Zone of skin (tissue), 1 donor: ENCODE measurements around a stretch of chr22.

- RRBS = no CpG with 5 or more reads among the region's 6 CpGs
Measured at GRCh38 chr22:44493099-44493742, 4.8 kb downstream of the RTL6 start.

GRCh38 chr22:44519565-44520270 is 21.7 kb upstream of the RTL6 start:
- RRBS = no CpG with 5 or more reads among the region's 6 CpGs

GRCh38 chr22:44671019-44672244 is 30.6 kb upstream of the PRR5 start:
- RRBS = no CpG with 5 or more reads among the region's 15 CpGs

- RRBS = 54% methylated on average over 5 of the region's 11 CpGs
Measured at GRCh38 chr22:44698549-44698892, 3.5 kb upstream of the PRR5 start.

- RRBS = 0% methylated on average over 1 of the region's 27 CpGs
Measured at GRCh38 chr22:44710476-44711605, 8.8 kb downstream of the PRR5 start.

DNA sequence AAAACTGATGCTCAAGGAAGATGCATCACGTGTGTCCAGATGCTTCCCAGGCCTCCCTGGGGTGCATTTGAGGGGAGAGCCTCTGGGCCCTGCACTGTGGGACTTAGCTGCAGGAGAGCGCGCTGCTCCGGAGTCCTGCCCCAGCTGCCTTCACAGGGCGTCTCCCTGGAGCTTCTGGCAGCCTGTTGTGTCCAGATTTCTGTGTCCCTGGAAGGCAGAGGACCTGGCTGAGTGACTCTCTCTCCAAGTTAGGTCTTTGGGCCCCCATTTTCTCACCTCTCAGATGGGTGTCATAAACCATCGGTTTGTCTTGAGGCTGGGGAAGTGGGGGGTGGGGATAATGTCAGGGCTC is 3.1 kb downstream of the ARHGAP8 start:
- RRBS = no CpG with 5 or more reads among the region's 6 CpGs

GRCh38 chr22:44930212-44930673 is 79.6 kb downstream of the PHF21B start:
- RRBS = no CpG with 5 or more reads among the region's 5 CpGs

- RRBS = no CpG with 5 or more reads among the region's 16 CpGs
Measured at GRCh38 chr22:45172731-45173806, 9.3 kb downstream of the NUP50 start.

DNA sequence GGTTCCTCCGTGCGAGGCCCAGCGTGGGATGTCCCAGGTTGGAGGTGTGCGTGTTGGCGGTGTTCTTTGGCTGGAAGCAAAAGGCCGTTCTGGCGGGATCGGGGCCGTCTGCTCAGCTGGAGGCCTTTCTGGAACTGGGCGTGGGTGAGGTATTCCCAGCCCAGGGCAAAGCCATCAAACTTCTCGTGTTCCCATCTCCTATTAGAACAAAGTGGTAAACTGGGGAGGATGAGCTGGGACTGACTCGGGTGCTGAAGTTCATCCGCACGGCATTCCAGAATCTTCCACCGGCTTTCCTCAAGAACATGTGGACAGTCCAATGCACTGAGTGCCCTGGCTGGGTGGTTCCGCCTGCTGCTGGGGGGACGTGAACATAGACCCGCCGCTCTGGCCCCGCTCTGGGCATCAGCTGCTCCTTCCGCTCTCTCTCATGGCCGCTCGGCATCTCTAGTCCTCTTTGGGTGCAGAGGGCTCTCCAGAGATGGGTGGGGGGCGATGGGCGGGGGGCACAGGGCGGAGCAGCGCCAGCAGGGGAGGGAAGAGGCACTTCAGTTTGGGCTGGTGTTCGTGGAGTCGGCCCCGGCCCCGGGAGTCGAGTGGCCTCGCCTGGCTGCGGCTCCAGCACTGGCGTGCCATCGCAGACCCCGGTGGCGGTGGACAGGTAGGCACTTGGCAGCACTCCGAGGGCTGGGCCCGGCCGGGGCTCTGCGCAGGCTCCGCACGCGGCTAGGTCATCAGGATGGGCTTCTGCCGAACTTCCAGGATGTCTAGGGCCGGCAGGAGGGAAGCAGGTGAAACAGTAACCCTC is 32.9 kb downstream of the NUP50 start:
- RRBS = 93% methylated on average over 8 of the region's 47 CpGs

- RRBS = 10% methylated on average over 3 of the region's 26 CpGs
Measured at GRCh38 chr22:45235078-45235903, 5.4 kb downstream of the KIAA0930 start.

DNA sequence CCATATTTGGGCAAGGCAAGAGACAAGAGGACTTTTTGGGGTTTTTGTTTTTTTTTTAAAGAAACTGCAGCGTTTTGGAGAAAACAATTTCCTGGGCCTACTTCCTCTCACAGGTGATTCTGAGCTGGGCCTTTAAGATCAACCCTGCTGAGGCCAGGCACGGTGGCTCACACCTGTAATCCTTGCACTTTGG is 4.7 kb upstream of the UPK3A start:
- RRBS = no CpG with 5 or more reads among the region's 2 CpGs

DNA sequence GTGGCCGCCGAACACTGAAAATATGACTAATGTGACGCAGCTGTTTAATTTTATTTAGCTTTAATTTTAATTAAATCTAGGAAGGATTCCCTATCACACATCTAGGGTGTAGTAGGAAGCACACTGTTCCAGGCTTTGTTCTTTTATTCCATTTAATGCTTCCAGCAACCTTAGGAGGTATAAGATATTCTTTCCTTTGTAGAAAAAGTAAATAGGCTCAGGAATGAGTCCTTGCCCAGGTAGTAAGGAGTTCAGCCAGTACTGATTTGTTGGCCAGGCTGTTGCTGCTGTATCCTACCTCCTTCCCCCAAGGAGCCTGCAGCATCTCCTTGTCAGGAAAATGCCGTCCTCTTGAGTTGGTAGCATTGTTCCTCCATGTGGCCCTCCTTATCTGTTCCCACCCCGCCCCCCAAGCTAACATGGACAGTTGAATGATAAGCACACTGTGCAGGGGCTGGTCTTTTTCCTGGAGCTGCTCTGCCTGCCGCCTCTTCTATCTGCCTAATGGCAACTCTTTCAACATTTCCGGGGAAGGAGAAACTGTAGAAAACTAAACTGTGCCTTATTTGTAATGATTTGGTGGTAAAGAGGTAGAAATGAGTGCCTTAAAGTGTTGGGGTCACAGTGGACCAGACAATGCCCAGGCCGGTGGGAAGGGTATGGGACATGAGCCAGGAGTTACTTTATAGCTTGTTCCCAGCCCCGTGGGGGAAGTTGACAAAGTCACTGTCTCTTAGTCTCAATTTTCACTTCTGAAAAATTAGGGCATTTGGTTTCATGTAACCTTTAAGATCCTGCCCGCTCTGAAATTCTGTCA is 4.3 kb downstream of the FAM118A start:
- RRBS = 30% methylated on average over 2 of the region's 10 CpGs

- RRBS = no CpG with 5 or more reads among the region's 24 CpGs
Measured at GRCh38 chr22:45335164-45335875, 25.6 kb downstream of the FAM118A start.

DNA sequence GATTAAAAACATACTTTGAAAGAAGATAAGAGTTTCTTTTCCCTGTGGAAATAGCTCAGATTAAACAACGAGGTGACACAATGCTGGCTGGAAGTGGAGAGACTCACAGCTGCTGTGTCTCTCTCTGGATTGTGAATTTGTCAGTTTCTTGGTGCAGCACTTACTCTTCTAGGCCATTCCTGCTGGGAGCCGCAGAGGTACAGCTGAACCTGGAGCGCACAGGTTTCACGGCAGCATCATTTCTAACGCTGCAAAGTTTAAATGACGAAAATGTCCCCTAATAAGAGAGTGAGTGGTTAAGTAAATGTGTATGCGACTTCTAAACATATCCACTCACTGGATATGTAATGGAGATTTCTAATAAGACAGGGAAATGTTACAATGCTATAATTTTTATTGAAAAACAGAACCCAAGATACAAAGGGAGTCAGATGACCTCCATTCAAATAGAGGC is 4.8 kb upstream of the FBLN1 start:
- RRBS = no CpG with 5 or more reads among the region's 7 CpGs

- RRBS = no CpG with 5 or more reads among the region's 23 CpGs
Measured at GRCh38 chr22:45504909-45505606, 2.4 kb downstream of the FBLN1 start.

GRCh38 chr22:45548363-45548894 is 45.7 kb downstream of the FBLN1 start:
- RRBS = 76% methylated on average over 7 of the region's 16 CpGs

GRCh38 chr22:45576750-45577317 is 74.2 kb downstream of the FBLN1 start:
- RRBS = no CpG with 5 or more reads among the region's 16 CpGs

DNA sequence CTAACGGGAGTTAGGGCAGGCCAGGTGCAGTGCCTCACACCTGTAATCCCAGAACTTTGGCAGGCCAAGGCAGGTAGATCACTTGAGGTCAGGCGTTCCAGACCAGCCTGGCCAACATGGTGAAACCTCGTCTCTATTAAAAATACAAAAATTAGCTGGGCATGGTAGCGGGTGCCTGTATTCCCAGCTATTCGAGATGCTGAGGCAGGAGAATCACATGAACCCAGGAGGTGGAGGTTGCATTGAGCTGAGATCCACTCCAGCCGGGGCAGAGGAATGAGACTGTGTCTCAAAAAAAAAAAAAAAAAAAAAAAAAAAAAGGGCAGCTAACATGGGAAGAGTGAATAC is 69.1 kb upstream of the ATXN10 start:
- RRBS = no CpG with 5 or more reads among the region's 6 CpGs

DNA sequence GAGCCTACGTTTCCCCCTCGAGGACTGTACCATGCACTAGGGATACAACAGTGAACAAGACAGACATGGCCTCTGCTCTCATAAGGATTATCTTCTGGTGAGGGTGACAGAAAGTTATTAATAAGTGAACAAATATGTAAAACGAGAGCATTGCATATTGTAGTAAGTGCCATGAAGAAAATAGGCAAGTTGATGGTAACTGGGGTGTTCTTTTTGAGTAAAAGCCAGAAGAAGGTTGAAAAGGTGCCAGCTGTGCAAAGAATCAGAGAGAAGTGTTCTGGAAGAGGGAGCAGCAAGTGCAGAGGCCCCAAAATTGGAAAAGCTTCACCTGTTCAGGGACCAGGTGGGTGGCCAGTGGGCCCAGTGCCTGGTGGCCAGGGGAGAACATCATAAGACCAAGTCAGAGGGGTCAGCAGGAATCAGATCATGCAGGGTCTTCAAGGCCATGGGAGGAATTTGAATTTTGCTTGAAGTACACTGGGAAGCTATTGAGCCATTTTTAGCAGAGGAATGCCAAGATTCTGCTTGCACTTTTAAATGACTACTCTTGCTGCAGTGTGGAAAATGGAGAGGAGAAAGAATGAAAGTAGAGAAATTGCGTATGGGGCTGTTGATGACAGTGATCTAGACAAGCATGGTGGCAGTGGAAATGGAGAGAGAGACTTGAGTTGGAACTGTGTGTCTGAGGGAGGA is 128.3 kb downstream of the WNT7B start:
- RRBS = no CpG with 5 or more reads among the region's 4 CpGs

- RRBS = no CpG with 5 or more reads among the region's 15 CpGs
Measured at GRCh38 chr22:45903236-45903741, 73.7 kb downstream of the WNT7B start.